GM12891 (cell line): ENCODE results near the genes ADAMTS13 and VAV2.

GRCh38 chr9:133356781-133357094 lies 388 bp downstream of the SURF2 start:
- RRBS = 1% methylated on average over 7 of the region's 30 CpGs

DNA sequence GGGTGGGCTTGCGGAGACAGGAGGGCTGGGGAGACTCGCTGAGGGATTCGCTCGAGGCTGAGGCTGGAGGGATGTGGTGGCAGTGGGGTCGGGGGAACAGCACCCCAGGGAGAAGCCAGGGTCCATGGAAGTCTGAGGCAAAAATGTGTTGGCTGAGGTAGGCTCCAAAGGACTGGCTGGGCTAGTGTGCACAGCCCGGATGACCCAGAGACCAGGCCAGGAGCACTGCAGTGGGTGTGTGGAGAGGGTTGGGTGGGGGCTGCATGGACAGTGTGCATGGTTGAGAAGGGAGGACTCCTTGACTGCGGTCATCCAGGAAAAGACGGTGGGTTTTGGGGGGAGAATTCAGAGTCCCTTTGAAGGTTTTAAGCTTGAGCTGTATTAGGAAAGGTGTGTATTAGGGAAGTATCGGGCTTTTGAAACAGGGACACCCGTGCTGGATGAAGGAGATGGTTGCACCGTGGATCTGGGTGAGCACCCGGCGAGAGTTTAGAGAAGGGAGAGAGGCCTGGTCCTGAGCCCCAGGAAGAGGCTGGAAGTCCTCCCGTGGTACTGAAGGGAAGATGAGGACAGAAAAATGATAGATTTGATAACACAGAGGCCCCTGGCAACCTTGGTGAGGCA lies 1.8 kb downstream of the SURF2 start:
- RRBS = no CpG with 5 or more reads among the region's 14 CpGs

DNA sequence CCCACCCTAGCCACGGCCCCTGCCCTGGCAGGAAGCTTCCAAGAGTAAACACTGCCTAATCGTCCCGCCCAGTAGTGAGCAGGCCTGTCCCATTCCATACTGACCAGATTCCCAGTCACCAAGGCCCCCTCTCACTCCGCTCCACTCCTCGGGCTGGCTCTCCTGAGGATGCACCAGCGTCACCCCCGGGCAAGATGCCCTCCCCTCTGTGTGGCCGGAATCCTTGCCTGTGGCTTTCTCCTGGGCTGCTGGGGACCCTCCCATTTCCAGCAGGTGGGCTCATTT lies at the start of gene ADAMTS13:
Gene ADAMTS13 (plus strand): TSS at position 92 of the 285 bp plus-strand sequence.
- RRBS = no CpG with 5 or more reads among the region's 8 CpGs

GRCh38 chr9:133422895-133423548 lies 855 bp downstream of the ADAMTS13 start:
- RRBS = no CpG with 5 or more reads among the region's 7 CpGs

GRCh38 chr9:133478292-133478897 lies 504 bp downstream of the SLC2A6 start:
- RRBS = no CpG with 5 or more reads among the region's 20 CpGs

GRCh38 chr9:133558122-133559316 lies 24.0 kb downstream of the ADAMTSL2 start:
- RRBS = no CpG with 5 or more reads among the region's 35 CpGs

- RRBS = no CpG with 5 or more reads among the region's 2 CpGs
Observed at GRCh38 chr9:133588293-133588653, 20.9 kb downstream of the FAM163B start.

DNA sequence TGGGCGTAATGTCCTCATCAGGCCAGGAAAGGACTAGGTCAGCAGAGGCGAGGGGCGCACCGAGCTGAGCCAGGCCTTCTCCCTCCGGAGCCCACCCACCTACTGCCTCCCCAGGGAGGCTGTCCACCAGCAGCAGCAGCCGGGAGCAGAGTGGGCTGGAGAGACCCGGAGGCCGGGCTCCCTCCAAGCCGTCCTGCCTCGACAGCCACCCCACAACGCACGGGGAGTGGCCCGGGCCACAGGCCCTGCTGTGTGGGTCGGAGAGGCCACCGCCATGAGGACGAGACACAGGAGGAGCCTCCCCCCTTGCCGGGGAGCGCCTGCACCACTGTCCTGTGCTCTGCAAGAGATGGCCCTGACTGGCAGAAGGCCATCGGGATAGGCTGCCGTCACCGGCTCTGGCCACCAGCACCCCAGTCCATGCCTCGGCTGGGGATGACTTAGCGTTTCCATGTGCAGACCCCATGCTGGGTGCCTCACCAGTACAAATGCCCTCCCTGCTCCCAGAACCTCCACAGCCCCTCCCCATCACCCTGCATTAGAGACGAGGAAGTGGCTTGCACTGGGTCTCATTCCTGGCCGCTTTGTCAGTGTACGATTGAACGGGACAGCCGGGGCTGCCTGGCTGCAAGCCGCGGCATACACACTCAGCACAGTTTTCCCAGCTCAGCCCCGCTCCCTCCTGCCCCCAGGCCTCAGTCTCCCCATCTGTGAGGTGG lies 26.4 kb downstream of the SARDH start:
- RRBS = 68% methylated on average over 15 of the region's 31 CpGs

GRCh38 chr9:133785345-133786127 lies 47.4 kb upstream of the SARDH start:
- RRBS = no CpG with 5 or more reads among the region's 19 CpGs

GRCh38 chr9:133877344-133877770 lies 114.8 kb downstream of the VAV2 start:
- RRBS = no CpG with 5 or more reads among the region's 5 CpGs

- RRBS = no CpG with 5 or more reads among the region's 25 CpGs
Observed at GRCh38 chr9:133888058-133888811, 103.9 kb downstream of the VAV2 start.

GRCh38 chr9:133956373-133956997 lies 35.6 kb downstream of the VAV2 start:
- RRBS = no CpG with 5 or more reads among the region's 15 CpGs

- RRBS = no CpG with 5 or more reads among the region's 10 CpGs
Observed at GRCh38 chr9:133963234-133963601, 28.9 kb downstream of the VAV2 start.

GRCh38 chr9:133978359-133978980 lies 13.7 kb downstream of the VAV2 start:
- RRBS = no CpG with 5 or more reads among the region's 15 CpGs

GRCh38 chr9:133991777-133992703 lies at the start of gene VAV2:
VAV2 (minus strand) TSS chr9:133992324.
- RRBS = under 1% methylated on average over 75 of the region's 139 CpGs

GRCh38 chr9:134041553-134042005 lies 16.3 kb downstream of the BRD3OS start:
- RRBS = no CpG with 5 or more reads among the region's 23 CpGs

DNA sequence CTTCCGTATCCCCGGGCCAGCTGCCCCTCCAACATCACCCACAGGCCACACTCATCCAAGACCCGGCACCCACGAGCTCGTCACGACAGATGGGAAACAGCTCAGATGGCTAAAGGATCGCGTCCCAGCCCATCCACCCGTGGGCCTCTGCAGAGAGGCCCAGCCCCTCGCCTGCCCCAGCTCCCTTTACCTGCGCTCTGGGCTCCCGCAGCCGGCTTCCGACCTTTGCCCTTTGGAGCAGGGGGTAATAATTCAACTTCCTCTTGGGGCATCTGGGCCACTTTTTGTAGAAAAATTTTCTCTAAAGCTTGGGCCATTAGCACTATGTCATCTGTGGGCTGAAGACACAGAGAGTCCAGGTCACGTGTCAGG lies 16.5 kb downstream of the BRD3 start:
- RRBS = 100% methylated on average over 1 of the region's 15 CpGs

GRCh38 chr9:134066906-134067119 lies 1.0 kb downstream of the BRD3 start:
- RRBS = 1% methylated on average over 16 of the region's 19 CpGs

- RRBS = no CpG with 5 or more reads among the region's 37 CpGs
Observed at GRCh38 chr9:134068615-134069317, 940 bp upstream of the BRD3 start.

DNA sequence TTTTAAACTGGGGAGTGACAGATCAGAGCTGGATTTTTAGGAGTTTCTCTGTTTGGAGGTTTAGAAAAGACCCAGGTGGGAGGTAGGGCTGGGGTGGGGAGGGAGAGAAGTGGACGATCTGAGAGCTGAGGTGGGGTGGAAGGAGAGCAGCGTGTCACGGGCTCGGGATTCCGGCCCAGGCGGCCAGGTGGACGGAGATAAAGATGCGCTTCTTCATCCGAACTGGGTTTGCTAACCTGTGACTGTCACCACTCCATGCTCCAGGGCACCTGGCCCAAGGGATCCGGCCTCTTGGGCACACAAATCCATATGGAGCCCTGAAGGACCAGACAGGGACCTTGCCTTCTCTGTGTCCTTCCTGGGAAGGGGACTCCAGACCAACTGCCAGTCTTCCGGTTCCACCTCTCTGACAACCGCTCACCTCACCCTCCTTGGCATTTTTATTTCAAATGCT lies 1.2 kb upstream of the WDR5 start:
- RRBS = no CpG with 5 or more reads among the region's 12 CpGs